SJCRH30 (cell line): ENCODE results near the gene POC1B.

DNA sequence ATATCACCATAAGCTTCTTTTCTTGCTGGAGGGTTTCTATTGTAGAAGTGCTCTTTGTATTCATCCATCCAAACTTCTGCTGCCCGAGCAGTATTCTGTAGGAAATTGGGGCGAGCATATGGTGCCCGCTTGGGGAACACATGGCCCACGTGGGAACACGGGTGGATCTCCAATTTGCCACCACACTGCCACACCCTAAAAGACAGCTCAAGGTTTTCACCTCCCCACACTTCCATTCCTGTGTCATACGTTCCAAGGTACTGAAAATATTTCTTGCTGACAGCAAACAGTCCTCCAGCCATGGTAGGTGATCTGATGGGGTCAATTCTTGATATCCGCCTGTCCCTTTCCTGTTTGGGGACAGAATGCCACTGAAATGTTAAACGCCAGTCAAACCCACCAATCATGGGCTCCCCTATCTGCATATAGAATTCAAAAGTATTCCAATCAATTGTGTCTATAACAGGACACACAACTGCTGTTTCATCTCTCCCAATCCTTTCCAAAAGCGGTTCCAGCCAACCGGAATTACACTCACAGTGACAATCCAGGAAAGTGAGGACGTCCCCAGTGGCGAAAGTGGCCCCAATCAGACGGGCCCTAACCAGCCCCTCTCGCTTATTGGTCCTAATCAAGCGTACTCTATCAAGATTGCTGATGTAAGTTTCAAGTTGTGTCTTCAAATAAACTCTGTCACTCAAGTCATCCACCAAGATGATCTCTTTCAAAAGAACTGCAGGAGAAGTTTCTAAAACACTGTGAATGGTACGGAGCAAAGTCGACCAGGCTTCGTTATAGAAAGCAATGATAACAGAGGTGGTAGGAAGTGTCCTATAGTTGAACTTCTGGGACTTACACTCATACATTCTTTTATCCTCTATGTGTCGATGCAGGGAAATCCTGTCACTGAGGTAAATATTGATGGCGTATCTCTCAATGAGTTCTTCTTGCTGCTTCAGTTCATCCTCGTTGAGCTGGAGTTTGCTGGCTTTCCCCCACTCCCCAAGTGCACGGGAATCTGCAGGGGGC lies 958 bp downstream of the GALNT4 start:
- RAMPAGE, long total RNA: no peak

DNA sequence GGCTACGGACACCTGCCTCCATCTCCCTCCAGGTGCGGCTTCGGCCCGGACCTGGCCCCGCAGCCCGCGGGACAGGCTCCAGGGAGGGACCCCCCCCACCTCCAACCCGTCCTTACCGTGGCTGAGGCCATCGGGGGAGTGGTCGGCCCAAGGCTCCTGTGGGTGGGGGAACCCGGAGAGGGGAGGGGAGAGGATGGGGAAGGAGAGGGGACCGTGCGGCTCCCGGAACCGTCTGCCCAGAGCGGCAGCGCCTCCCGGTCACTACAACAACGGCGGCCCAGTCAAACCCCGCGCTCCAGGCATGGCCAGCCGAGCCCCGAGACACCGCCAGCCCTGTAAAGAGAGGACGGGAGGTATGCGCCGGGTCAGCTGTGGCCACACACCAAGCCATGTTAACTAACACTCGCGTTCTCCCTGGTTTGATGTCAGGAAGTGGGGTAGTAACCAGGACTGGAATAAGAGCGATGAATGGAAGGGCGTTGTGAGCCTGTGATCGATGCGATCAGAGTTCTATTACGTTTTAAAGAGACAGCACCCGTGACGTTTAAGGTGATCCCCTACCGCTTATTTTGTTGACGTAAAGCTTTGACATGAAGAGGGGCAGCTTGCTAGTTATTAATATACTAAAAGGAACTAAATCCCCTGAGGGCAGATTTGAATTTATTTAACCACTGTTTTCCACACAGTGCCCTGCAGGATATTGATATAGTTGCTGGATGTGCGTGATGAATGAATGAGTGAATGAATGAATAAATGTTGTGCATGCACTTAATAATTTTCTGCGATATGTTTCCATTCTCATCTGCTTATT lies at the start of gene POC1B:
Gene POC1B (minus strand): TSS at position 283 of the 811 bp plus-strand sequence.
- RAMPAGE, long total RNA: no peak

GRCh38 chr12:89708427-89708559 lies 345 bp downstream of the ATP2B1 start:
- RAMPAGE, long total RNA: no peak

DNA sequence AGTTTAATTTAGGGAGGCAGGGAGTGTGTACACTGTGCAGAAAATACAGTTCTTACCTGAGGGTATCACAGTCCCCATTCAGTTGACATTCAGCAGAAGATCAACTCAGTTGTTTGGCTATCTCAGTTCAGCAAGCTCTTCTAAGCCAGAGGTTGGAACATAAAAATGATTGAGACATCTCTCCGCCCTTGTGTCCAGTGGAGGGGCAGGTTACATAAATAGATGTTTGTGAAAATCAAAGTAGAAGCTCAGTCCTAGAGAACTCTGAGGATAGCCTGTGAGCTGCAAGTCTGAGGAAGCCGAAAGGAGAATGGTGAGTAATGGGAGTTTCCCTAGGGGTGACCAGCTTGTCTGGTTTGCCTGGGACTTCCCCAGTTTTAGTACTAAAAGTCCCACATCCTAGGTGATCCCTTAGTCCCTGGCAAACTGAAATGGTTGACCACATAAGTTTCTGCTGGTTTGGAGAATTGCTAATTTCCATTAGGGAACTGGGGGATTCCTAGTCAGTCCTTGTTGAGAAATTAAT lies 251.4 kb upstream of the ATP2B1 start:
- RAMPAGE, long total RNA: no peak

DNA sequence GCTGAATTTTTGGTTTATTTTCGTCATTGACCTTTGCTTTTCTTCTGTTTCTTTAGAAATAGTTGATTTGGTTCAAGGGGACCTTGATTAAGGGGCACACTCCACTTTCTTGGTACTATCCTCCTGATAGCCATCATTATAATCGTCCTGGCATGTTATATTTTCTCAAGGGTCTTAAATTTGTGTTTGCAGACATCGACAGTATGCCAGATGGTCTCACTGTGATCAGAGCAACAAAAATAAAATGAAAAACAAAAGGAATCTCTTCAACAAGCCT lies 105.6 kb downstream of the CCER1 start:
- RAMPAGE, long total RNA: no peak

- RAMPAGE, long total RNA: no peak
Observed at GRCh38 chr12:91225183-91225765, 42.7 kb upstream of the DCN start.

GRCh38 chr12:91926757-91927200 lies 218.9 kb downstream of the BTG1 start:
- RAMPAGE, long total RNA: no peak

GRCh38 chr12:91987971-91988379 lies 157.7 kb downstream of the BTG1 start:
- RAMPAGE, long total RNA: no peak

GRCh38 chr12:92064178-92064788 lies 81.4 kb downstream of the BTG1 start:
- RAMPAGE, long total RNA: no peak

DNA sequence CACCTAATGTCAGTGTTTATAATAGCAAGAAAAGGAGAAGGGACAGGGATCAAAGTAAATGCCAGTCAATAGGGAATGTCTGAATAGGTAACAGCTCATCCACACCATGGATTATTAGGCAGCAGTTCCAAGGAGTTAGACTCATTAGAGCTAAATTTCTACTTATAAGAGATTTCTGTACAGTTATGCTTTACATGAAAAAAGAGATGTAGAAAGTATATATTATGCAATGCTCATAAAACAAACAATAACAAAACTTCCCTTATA lies 77.1 kb downstream of the BTG1 start:
- RAMPAGE, long total RNA: no peak

DNA sequence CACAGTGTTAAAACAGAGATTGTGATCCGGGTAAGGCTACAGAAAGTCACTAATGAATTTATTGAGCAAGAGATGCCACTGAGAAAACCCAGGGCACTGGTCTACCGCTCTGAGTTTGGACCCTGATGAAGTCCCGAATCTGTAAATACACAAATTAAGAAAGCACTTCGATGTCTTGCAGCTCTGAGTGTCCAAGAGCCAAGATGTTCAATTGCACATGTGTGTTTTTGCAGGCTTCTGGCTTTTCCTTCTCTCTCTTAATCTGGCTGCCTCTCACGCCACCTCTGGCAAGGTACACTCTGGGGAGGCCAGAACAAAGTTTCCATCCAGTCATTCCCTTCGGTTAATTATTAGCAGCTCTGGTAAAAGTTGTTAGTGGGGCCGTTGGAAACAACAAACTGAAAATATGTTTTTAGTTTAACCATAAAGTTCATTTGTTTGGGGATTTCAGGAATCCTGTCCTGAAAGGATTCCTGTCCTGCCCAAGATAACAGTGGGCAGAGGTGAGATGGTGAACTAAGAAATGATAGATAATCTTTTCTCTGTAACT lies 75.4 kb downstream of the BTG1 start:
- RAMPAGE, long total RNA: no peak

DNA sequence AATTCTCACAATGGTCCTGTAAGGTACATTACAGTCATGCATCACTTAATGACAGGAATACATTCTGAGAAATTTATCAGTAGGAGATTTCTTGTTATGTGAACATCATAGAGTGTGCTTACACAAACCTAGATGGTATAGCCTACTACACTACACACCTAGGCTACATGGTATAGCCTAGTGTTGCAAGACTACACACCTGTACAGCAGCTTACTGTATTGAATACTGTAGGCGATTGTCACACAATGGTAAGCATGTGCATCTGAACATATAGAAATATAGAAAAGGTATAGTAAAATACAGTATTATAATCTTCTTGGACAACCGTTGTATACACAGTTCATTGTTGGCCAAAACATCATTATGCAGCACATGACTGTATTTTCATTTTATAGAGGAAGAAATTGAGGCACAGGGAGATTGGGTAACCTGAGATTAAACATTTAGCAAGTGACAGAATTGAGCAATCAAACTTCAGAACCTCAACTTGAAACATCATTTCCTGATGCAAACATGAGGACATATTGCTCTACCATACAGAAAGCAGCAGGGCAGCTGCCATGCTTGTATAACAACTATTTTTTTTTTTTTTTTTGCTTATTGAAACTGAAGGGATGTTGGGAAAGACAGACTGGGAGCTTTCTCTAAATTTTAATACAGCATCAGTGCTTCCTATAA lies 22.1 kb downstream of the BTG1 start:
- RAMPAGE, long total RNA: no peak

GRCh38 chr12:92138061-92138843 lies 7.4 kb downstream of the BTG1 start:
- RAMPAGE, long total RNA: no peak

DNA sequence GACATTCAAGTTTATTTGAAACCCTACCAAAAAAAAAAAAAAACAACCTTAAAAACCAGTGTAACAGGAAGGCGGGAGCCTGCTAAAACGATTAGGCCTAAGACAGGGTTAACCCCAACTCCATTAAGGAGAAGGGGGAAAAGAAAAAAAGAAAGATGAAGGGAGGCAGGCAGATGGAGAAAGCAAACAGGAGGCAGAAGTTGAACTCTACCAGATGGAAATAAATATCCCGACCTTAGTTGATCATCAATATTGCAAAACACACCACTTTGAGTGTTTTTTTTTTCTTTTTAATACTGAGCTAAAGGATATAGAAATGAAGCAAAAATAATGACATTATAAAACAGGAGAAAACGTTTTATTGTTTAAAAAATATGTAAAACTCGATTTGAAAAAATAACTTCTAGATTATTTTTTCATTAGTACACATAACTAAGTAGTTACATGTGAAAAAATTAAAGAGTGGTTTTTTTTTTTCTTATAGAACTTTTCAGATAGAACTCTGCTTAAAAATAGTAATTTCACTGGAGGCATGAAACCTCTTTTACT lies 1.4 kb upstream of the BTG1 start:
- RAMPAGE, long total RNA: no peak

- RAMPAGE, long total RNA: no peak
Observed at GRCh38 chr12:92347874-92348394, 202.3 kb upstream of the BTG1 start.

DNA sequence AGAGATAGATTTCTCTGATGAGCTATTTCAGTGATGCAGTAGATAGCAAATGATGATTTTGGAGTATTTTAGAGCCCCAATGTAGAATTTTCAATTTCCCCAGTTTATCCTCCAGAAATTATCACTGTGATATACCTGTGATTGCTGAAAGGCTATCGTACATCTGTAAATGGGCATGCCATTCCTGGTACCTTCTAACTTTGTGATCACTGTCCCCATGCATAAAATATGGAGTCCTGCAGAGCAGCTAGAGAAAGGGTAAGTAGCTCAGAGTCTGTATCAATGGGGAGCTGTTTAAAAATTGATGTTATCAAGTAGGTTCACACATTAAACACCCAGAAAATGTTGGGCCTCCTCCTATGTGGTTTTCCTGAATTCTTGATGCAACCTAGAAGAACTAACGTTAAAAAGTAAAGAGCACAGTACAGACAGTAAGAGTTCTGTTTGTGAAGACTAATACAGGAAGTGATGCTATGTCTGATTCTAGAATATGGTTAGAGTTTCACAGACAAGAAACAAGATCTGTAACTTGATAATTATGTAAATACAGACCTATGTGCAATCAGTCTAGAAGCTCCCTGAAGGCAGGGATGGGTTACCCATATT lies 214.7 kb upstream of the BTG1 start:
- RAMPAGE, long total RNA: no peak

- RAMPAGE, long total RNA: no peak
Observed at GRCh38 chr12:92365212-92365864, 219.7 kb upstream of the BTG1 start.

DNA sequence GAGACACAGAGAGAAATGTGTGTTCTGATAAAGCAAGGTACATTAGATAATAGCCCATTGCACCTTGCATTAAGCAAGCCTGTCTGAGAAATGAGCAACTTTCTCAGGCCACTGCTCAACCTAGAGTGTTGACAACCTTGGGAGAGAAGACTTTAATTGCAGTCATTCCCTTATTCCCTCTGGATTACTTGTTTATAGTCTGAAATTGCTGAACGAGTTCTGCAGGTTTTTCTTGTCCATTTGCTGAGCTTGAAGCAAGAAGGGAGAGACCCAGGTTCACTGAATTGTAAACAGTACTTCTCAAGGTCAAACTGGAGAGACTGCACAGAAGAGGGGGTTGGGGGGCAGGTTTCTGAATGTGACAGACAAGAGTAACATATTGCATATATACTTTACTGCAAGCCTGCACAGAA lies 159.4 kb upstream of the PLEKHG7 start:
- RAMPAGE, long total RNA: no peak

DNA sequence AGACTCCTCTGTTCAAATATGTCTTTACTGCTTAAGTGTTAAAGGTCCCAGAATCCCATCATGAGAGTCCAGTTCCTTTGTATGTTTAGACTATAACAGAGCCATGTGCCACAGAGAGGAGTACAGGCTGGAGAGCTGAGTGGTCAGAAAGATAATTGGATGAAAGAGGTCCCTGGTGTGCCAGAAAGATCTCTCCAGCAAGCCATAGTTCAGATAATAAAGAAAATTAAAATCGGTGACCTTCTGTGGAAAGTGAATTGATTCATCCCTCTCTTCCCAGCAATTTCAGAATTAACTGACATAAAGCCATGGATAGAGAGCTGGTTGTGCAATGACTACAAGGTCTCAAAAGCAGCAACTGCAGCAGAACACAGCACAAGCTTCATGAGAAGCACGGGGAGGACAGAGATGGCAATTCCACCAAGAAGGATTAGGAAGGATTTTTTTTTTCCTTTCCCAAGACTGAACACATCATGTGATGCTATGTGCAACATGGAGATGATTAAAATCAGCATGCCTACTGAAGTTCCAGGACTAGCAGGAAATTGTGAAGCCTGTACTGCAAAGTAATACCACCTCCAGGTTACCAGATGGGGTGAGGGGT lies 154.9 kb upstream of the PLEKHG7 start:
- RAMPAGE, long total RNA: no peak

DNA sequence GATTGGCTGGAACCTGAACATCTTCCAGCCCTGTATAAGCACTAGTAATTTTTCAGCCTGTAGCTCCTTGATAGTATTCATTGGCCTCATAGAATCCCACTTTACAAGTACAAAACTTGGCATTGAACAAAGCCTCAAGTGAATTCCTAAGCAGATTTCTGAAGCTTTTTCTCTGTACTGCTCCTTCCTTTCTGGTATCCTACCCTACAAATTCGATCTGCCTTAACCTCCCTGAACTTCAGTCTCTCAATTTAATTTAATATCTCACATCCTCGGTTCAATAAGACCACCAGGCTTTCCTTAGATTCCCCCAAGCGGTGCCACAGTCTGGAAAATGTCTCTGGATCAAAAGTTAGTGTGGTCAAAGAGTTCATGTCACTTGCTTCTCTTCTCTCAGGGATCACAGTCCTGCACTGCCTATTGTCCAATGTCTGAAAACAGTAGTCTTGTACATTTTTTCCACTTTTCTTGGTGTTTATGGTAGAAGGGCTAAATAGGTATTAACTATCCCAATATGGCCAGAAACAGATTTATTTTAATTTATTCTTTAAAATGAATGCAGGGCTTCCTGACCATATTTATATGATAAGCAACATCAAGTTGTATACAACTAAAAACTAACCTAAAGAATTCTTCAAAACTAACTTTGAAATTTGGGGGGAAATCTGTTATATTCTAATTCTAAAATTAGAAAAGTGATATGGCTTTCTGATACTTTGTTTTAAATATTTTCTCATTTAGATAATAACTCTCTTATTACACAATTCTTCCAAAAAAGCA lies 111.0 kb downstream of the EEA1 start:
- RAMPAGE, long total RNA: no peak